Rectum (tissue), 1 donor: ENCODE results near the genes MTMR4 and RPS6KB1.

- PRO-cap, result bidirectional peak, plus-strand start at chr17:58336080, minus-strand start at chr17:58336025
Observed at GRCh38 chr17:58335812-58336285, 7.3 kb upstream of the TSPOAP1 start.

DNA sequence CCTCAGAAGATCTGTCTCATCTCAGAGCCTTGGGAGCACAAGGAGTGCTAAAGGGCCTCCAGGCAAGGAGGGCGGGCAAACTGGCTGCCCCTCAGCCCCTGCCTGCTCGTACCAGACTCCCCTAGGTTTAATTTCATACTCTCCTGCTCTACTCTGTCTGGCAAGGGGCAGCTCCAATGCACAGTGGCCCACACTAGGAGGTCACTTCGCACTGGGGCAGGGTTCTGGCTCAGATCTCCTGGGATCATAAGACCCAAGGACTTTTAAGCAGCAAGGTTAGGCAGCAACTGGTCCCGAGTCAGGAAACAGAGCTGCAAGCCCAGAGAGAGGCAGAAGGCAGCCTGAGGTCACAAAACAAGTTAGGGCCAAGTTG, 7.7 kb upstream of the TSPOAP1 start:
- PRO-cap, result no peak

DNA sequence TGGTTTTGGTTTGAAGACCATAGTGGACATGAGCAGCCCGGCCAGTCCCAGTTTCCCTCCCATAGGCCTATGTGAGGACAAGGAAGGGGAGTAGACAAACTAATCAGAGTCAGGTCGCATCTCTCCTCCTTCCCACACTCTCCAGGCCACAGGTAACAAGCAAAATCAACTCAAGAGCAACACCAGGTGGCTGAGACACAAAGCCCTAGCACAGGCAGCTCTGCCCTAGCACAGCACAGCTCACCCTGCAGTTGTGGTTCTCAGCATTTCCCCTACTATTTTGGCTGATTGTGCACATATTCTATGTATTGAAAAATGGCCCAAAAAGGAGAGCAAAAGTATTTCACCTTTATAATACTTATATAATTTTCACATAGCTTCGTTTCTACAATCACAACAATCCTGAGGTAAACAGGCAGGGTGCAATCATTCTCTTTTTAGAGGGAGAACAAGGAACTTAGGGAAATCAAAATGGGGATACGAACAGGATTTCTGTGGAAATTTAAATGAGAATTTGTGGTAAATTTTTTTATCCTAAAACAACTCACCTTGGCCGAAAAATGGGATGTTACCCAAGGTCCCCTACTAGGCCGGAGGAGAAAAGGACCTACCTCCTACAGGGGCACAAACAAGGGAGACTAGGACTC, 7.0 kb downstream of the SUPT4H1 start:
- PRO-cap, result no peak

DNA sequence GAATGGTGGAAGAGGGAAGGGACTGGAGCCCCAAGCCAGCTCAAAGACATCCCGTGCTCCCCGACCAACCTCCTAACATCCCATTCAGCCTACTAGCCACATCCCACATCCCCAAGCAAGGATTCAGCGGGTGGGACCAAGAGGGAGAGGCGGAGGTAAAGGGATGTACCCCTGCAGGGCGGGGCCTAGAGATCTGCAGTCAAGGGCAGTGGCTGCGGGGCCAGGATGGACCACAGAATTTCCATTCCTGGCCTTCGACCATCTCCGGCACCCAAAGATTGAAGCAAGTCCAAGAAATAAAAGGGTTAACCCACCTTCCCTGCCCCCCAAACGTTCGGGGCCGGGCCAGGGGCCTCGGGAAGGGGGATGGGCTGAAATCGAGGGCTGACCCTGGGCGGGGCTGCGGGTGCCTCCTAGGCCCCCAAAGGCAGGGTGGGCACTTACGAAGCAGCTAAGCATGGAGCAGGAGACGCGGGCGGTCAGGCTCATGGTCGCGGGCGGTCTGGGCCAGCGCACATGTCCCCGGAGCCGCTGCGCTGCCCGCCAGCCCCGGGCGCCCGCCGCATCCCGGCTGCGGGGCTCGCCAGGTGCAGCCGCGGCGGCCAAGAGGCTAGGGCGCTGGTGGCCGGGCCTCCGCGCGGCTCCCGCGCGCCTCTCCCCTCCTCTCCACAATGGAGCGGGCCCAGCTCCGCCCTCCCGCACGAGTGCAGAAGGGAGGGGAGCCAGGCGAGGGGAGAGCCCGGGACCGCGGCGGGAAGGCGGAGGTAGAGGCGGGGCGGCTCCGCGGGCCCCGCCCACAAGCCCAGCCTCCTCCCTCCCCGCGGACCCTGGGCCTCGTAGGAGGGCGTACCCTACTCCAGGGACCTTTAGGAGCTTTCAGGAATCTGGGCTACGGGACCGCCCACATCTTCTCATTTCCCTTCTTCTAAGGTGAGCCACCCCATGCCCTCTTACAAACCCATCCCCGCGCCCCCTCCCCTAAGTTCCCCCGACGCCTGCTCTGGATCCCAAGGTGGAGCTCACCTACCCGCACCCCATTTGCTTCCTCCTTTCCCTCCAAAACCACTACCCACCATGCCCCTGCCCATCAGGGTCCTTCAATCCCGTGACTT, at the start of gene MTMR4:
TSS of gene MTMR4 (minus strand) at position 720 of the 1,112 bp plus-strand sequence.
- PRO-cap, result unidirectional peak, plus-strand start at position 198 of the sequence; bidirectional peak, plus-strand start at position 879 of the sequence, minus-strand start at position 670 of the sequence

DNA sequence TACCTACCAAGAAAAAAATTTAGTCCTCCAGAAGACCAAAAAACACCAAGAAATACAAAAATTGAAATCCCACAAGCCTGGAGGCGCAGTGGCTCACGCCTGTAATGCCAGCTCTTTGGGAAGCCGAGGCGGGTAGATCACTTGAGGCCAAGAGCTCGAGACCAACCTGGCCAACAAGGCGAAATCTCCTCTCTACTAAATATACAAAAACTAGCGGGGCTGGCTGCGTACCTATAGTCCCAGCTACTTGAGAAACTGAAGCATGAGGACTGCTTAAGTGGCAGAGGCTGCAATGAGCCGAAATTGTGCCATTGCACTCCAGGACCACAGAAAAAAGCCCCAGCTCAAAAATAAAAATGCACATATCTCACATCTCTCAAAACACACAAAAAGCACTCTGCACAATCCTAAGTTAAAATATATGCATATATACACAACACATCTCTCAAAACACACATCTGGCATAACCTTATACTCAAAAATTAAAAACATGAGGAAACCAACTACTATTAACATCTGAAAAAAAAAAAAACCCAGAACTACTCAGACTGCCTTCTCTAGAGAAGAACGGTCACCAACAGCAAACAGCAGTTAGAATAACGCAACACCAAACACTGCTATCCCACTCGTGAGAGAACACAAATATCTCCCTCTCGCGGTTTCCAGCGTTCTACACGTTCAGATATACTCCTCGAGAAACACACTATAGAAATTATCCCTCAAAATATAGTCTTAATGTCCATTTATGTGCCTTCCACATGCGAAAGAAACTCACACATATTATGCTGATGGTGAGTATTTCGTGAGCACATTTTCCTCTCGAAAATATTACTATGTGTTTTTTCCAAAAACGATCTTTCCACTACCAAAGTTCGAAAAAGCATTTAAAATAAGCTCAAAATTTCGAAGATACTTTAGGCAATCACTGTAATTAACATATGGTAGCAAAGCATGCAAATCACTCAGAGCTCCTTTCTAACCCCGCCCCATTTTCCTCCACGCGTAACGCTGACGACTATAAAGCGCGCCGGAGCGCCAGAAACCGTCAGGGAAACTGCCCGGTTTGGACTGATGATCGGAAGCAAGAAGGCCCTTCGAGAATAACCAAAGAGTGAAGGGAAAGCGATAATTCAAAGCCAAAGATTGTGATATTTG, 60.4 kb downstream of the IGBP1C start:
- PRO-cap, result unidirectional peak, minus-strand start at position 666 of the sequence; bidirectional peak, plus-strand start at position 1,038 of the sequence, minus-strand start at position 734 of the sequence

- PRO-cap, result no peak
Observed at GRCh38 chr17:58632400-58633135, 59.3 kb downstream of the IGBP1C start.

- PRO-cap, result no peak
Observed at GRCh38 chr17:58996891-58997288, 109.8 kb downstream of the TRIM37 start.

DNA sequence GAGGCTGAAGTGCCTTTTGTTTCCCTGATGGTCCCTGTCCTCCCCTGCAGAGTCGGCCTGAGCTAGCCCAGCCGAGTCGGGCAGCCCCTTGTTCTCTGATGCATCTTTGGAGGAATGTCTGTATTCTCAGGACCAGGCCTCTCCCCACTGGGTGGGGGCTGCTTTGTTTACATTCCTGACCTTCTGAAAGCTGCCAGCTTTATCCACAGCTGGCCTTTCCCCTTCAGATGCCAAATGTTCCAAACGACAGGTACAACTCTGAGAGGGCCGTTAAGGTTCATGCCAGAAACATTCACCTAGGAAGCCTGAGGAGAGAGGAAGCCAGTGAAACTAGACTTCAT, 35.0 kb downstream of the YPEL2 start:
- PRO-cap, result no peak

DNA sequence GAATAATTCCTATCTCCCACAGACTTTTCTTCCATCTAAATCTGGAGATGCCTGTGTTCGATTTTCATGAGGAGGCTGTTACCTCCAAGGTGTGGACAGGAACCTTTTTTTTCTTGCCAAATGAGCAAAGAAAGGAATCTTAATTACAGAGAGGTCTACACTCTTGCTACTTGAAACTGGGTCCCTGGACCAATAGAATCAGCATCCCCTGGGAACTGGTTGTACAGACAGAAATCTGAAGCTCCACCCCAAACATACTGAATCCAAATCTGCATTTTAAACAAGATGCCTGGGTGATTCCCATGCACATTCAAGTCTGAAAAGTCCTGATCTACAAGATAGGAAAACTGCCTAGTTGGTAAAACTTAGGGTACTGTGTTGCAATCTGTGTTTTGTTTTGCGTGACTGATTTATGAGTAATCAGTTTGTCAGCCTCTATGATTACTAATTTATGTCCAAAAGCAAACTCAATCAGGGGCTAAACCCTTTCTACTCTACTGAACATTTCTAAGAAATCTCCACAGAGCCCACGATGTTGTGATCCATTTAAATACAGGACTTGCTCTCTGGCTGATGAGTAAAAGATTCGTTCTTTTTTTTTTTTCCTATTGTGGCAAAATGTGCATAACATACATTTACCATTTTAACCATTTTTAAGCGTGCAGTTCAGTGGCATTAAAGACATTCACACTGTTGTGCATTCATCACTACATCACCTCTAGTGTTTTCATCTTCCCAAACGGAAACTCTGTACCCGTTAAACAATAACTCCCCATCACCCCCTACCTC, 103.8 kb downstream of the YPEL2 start:
- PRO-cap, result no peak

- PRO-cap, result no peak
Observed at GRCh38 chr17:59521368-59522019, 43.9 kb upstream of the DHX40 start.

DNA sequence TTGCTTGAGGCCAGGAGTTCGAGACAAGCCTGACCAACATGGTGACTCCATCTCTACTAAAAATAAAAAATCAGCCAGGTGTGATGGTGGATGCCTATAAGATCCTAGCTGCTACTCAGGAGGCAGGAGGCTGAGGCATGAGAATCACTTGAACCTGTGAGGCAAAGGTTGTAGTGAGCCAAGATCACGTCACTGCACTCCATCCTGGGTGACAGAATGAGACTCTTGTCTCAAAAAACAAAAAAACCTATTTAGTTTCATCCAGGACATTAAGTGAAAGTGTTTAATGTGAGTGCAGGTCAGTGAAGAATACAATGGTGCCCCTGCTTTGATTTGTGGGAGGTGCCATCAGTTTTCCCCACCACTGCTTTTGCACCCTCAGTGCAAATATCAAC, 11.8 kb downstream of the PTRH2 start:
- PRO-cap, result no peak

- PRO-cap, result no peak
Observed at GRCh38 chr17:59804878-59805578, 87.7 kb downstream of the TUBD1 start.

DNA sequence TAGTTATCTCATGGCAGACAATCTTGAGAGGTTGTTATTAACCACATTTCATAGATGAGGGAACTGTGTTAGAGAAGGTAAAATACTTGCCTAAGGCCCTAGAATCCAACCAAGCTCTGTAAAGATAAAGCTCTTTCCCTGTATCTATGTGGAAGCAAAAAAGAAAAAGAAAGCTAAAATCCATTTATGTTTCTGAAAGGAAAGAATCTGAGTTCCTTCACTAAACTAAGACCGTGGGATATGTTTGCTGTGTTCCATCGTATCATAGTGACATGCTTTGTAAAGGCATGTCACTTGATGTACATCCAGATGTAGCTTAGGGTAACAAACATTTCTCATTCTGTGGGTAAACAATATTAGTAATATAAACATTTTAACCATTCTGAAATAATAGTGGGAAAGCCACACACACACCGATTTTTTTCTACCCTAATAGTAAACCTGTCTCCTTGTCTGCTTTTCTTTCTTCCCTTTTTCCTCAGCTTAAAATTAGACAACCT, 78.1 kb downstream of the TUBD1 start:
- PRO-cap, result no peak

- PRO-cap, result bidirectional peak, plus-strand start at chr17:59838930, minus-strand start at chr17:59838901
Observed at GRCh38 chr17:59838460-59839015, 54.2 kb downstream of the TUBD1 start.

DNA sequence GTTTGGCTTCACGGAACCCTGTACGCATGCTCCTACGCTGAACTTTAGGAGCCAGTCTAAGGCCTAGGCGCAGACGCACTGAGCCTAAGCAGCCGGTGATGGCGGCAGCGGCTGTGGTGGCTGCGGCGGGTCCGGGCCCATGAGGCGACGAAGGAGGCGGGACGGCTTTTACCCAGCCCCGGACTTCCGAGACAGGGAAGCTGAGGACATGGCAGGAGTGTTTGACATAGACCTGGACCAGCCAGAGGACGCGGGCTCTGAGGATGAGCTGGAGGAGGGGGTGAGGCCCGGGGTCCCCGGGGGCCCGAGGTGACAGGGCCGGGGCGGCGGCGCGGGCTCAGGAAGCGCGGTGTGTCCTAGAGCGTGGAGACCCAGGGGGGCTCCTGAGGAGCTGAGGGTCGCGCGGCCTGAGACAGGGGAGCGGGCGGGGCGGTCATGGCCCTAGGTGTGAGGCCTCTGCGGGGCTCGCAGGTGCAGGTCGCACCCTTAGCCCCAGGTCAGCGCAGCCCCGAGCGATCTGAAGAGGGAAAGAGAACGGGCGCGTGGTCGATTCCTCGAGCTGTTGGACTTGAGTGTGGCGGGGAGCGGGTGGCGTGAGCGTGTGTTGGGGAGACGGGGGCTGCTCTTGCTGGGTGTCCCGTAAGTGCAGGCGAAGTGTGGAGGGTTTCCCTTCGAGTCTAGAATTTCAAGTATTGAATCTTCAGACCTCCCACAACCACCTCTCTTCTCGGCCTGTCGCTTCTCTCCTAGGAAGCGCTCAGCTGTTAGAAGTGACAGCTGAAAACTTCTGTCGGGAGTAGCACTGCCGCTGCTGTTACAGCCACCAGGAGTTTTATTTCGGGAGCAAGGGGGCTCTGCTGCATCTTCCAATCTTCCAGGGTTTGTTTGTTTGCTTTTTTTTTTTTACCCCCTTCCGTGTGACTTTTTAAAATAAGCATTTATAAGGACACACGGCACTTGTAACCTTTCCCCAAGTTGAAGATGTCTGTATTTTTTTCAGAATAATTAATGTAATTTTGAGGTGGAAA, at the start of gene RPS6KB1:
TSS of gene RPS6KB1 (plus strand) at position 76 of the 1,028 bp plus-strand sequence.
- PRO-cap, result bidirectional peak, plus-strand start at position 72 of the sequence, minus-strand start outside the sequence; unidirectional peak, plus-strand start at position 290 of the sequence; bidirectional peak, plus-strand start at position 594 of the sequence, minus-strand start at position 519 of the sequence

- PRO-cap, result no peak
Observed at GRCh38 chr17:60088954-60089410, 10.3 kb upstream of the HEATR6 start.

- PRO-cap, result no peak
Observed at GRCh38 chr17:60091757-60092194, 13.1 kb upstream of the HEATR6 start.

DNA sequence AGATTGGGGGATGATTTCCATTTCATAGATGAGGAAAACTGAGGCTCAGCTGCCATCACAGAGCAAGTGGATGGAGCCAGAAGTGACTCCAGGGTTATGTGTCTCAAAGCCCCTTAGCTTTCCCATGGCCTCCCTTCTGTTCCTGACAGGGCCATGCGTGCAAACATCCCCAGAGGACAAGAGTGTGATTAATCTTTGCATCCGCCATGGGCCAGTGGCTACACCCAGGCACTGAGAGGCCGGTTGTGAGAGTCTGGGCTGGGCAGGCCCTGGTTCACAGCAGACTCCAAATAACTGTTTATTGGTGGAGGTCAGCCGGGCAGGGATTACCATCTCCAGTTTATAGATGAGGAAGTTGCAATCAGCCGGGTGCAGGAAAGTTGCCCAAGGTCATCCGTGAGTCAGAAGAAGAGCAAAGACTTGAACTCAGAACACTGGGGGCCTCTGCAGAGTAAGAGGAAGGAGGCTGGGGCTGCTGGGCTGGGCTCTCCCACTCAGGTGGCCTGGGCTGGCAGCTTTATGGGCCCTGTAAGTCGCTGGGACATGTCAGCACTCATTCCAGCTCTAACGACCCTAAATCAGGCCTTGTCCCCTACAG, 2.3 kb upstream of the CA4 start:
- PRO-cap, result unidirectional peak, minus-strand start at position 233 of the sequence

DNA sequence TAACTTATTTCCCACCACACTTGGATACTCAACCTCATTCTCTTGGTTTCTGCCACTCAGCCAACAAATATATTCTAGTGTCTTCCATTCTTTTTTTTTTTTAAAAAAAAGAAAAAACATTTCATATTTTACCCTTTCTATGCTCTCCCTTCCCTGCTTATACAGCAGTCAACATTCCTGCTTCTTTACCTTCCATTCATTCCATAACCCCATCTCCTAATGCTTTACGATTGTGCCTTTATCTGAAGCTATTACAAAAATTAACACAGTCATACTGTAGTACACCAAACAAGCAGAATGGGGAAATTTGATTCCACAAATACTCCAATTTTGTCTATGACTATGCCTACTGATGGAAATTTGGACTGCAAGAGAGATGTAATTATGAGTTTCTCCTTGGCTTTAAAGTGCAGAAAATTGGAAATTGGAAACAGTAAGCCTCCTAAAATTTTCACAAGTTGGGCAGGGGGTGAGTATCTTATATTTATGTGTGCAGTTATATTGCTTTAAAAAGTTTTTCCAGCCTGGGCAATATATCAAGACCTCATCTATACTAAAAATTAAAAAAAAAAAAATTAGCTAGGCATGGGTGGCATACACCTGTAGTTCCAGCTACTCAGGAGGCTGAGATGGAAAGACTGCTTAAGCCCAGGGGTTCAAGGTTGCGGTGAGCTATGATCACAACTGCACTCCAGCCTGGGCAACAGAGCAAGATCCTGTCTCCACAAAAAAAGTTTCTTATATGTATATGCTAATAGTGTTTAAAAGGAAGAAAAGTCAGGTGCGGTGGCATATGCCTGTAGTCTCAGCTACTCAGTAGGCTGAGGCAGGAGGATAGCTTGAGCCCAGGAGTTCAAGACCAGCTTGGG, 3.0 kb downstream of the APPBP2 start:
- PRO-cap, result no peak

DNA sequence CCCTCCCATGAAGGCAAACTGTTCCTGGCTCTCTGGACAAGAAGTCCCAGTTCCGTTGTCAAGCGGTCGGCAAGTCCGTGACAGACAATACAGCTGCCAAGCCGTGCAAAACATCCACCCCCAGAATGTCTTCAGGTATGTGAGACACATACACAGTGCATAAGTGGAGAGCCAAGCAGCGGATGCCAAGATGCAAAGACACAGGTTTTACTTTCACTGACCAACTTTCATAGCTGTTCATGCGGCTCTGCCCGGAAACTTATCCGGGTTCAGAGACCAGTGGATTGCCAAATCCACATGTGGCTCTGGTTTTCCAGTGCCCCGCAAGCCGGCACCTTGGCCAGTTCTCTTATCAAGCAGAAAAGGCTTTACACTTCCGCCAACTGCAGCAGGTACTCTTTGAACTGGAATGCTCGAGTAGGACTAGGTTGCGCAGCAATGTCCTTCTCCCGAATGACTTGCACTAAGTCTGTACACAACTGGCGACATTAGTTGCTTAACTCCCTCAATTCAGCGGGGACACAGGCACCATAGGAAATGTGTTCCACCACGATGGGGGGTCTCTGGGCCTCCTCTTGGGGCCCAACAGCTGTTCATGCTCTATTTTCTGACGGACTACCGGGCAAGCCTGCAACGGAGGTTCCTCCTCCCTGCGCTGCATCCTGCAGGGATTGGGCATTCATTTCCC, 33.8 kb upstream of the APPBP2 start:
- PRO-cap, result no peak